AG10803 (cell line): ENCODE data around the genes SLC35D1 and WLS.

DNA sequence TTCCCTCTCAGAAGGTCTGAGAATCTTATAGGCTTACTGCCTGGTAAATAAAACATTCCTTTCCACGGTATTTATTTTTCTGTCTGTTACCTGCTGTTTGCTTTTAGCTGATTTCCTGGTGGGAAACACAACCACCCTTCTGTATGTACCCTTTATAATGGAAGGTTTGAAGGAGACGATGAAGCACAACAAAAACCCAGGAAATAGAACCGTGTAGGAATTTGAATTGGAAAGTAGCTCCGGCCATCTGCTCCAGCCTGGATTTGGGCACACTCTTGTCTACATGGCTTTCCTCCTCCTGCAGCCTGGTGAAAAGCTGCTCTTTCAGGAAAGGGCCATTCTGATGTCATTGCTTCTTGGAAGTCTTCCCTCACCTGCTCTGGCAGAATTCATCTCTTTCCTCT lies 2.5 kb downstream of the AK4 start:
- RRBS = no CpG with 5 or more reads among the region's 4 CpGs

DNA sequence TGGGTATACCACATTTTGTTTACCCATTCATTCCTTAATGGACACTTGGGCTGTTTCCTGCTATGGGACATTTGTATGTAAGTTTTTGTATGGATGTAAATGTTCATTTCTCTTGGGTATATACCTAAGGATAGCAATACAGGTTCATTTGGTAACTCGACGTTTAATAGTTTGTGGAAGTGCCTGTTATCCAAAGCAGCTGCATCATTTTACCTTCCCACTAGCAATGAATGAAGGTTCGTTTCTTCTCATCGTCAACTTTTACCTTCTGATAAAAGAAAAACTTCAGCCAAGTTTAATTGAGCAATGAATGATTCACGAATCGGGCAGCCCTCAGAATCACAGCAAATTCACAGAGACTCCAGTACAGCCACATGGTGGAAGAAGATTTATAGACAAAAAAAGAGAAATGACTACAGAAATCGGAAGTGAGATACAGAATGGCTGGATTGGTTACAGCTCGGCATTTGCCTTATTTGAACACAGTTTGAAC lies 15.0 kb downstream of the AK4 start:
- RRBS = no CpG with 5 or more reads among the region's 8 CpGs

GRCh38 chr1:65292992-65293481 lies 16.3 kb upstream of the DNAJC6 start:
- RRBS = no CpG with 5 or more reads among the region's 1 CpG

- RRBS = no CpG with 5 or more reads among the region's 3 CpGs
Measured at GRCh38 chr1:66250436-66250932, 283.5 kb upstream of the SGIP1 start.

- RRBS = no CpG with 5 or more reads among the region's 7 CpGs
Measured at GRCh38 chr1:66350016-66350731, 183.8 kb upstream of the SGIP1 start.

- RRBS = no CpG with 5 or more reads among the region's 2 CpGs
Measured at GRCh38 chr1:66564129-66564431, 30.1 kb downstream of the SGIP1 start.

- RRBS = no CpG with 5 or more reads among the region's 3 CpGs
Measured at GRCh38 chr1:66758025-66758748, 5.9 kb downstream of the DYNLT5 start.

DNA sequence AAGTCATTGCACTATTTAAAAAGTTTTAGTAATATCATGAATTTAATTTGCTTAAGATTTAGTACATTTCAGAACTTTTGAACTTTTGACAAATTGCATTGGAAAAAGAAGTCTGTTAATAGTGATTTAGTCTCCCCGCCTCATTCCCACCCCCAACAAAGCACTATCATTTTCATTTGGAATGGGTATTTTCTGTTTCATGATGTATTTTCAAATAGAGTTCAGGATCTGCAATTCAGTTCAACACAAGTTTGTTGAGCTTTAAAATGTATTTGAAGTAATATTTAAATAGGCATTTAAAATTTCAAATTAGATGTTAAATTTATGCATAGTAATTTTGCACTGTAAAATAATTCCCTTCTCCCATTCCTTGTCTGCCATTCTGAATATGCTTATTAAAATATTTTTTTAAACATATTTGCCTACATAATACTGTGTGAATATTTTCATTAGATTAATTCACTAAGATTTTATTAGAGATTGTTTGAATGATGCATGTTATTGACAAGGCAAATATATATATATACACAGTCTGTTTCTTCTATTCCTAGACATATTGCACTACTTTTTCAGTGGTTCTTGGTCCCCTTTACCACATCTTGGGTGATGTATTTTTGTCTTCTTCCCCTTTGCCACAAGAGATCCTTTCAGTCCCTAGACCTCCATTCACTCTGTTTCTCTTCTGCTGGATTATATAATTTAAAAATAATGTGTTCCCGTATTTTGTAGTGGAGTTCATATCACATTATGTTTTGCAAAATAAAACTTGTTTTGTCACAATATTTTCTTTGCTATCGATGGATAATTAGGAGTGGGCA lies 62.7 kb downstream of the MIER1 start:
- RRBS = no CpG with 5 or more reads among the region's 3 CpGs

- RRBS = 1% methylated on average over 23 of the region's 88 CpGs
Measured at GRCh38 chr1:67053279-67054269, at the start of gene SLC35D1. SLC35D1 (minus strand) TSS chr1:67054148.

- RRBS = no CpG with 5 or more reads among the region's 2 CpGs
Measured at GRCh38 chr1:67427463-67427836, 2.8 kb downstream of the SERBP1 start.

- RRBS = no CpG with 5 or more reads among the region's 22 CpGs
Measured at GRCh38 chr1:67430984-67431379, 780 bp upstream of the SERBP1 start.

DNA sequence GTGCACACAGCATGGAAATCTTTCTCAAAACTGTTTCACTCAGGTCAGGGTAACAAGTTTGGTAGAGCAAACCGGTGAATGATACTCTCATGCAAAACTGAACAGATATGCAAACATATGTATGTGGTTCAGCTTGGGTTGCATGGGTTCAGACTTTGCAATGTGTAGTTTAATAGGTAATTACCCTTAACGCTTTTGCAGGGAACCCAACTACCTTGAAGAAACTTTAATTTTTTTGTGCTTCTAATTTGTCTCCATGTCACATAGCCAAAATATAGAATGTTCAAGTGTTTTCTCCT lies 2.2 kb downstream of the GADD45A start:
- RRBS = no CpG with 5 or more reads among the region's 2 CpGs

GRCh38 chr1:67687595-67688698 lies 2.9 kb downstream of the GADD45A start:
- RRBS = no CpG with 5 or more reads among the region's 8 CpGs

DNA sequence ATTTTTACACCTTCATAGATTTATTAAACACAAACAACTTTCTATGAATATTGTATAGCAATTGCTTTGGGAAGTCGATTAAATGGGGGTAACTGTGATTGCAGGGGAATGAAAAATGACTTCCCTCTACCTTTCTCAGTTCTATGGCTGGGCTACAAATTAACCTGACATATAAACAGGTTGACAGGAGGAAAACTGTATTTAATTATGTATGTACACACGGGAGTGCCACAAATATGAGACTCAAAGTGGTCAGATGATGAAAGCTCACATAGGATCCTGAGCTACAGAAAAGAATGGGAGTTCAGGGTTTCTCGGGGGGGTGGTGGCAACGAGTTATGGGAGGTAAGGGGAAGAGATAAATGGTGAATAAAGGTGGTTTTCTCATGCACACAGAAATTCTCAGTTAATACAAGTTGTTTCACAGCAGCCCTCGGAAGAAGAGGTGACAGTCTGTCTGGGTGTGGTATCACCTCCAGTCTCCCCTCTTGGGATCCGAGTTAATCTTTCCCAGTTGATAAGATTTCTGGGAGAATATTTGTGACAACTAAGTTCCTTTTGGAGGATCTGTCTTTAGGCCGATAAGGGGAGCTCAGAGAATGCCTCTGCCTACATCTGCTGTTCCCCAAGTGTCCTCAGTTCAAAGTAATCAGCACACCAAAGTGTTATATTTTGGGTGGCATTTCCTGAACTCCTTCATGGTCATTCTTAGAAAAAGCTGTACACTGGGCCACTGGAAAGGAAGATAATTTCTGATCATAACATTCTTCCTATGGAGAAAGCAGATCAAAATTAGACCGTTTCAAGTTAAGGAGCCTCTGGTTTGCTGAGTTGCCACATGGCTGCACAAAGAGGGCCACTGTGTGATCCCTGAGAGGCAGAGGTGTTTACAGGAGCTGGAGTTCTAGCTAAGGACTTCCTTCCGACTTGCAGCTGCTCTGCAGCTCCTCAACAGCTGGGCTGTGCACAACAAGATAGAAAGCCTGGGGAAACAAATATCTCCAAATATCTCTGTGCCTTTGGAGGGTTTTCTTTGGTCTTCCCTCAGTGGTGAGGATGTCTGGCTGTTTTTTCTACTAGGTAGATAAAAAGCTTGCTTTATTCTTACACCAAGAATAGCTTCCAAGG lies 26.5 kb downstream of the GADD45A start:
- RRBS = no CpG with 5 or more reads among the region's 9 CpGs

- RRBS = no CpG with 5 or more reads among the region's 2 CpGs
Measured at GRCh38 chr1:67743386-67743843, 58.4 kb downstream of the GADD45A start.

DNA sequence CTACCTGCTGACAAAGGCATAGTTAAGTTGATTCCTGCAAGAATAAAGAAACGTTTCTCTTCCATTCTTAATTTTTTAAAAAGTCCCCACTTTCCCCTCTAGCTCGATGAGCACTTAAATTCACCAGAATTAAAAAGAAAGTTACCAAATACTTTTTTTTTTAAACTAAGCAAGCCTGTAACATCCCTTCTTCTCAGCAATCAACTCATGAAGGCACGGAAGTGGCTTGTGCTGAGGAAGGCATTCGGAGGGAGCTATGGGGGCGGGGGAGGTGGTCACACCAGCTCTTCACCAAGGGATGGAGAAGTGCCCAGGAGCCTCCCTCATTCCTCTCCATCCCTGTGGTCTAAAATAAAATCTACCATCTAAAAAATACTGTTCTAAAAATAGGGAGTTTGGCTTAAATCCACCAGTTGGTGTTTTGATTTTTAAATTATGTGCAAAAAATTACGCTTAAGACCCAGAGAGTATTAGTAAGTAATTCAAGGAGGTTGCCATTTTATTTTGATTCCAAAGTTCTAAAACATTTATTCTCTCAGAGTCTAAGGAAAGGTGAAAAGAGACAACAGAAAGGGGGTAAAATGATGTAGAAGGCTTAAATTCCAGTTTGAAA lies 61.4 kb downstream of the GADD45A start:
- RRBS = no CpG with 5 or more reads among the region's 6 CpGs

DNA sequence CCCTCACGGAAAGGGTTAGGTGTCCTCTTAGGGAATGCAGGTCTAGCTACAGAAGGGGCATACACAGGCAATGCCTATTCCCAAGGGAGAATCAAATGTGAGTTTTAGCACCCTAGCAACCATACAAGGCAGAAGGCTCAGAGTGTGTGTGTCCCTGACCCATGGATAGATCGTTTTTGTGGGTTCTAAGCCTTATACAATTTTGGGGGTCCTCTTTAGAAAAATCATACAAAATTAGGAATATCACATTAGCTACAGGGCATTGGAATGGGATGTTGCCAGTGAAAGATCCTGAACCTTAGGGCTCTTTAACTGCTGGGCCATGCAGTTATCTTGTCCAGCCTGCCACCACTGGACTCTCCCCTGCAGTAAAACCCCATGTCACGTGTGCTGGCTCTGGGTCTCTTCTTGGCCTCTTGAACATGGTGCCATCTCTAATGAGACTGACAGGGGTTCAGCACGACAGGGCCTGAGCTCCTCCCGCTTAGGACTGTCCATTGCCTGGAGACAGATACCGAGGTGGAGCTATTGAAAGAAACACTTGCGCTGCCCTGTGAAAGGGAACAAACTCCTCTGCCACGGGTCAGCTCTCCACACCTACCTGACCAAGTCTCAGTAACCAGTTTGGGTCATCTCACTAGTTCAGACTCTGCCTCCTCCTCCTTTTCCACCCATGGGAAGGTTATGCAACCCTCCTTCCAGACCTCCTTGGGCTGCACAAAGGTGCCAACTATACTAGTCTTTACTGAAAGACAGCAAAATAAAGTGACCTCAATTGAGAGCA lies 66.2 kb downstream of the GNG12 start:
- RRBS = no CpG with 5 or more reads among the region's 8 CpGs

GRCh38 chr1:67777565-67778034 lies 55.7 kb downstream of the GNG12 start:
- RRBS = no CpG with 5 or more reads among the region's 4 CpGs

DNA sequence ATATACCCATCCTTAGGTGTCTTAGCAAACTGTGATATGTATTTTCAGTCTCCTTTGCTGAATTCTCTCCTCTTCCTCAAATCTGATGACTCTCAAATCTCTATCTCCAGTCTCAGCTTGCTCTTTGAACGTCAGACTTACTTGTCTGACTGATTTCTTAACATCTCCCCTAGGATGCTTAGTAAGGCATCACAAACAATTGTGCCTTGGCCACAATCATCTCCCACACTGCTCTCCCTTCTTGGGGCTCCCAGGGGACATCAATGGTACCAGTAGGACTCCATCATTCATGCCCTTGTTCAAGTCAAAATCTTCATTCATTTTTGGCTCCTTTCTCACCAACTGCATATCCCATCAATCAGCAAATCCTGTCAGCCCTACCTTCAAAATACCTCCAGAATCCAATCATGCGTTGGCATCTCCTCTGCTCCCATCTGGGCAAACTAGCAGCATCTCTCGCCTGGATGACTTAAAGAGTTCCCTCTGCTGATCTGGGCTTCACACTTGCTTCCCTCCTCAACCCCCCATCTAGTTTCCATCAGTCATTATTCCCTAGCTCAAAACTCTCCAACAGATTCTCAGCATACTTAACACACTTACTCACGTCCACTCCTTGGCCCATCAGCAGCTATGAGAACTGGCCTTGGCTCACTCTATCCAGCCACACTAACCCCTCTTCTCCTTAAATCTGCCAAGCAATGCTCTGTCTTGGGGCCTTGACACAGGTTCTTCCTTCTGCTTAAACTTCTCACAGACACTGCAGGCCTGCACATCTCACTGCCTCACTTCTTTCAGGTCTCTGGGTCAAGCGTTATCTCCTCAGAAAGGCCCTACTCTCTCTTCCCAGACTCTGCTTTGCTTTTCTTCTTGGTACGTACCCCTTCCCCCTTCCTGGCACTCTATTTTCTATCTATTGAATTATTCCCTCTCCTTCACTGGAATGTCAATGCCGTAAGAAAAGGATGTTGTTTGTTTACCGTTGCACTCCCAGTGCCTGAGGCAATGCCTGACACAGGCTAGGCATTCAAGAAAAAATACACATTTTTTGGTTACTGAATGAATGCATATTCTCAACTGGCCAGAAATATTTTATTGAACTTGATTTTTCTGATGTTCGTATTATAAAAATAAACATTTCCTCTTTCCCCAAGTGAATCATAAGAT lies 41.6 kb downstream of the GNG12 start:
- RRBS = no CpG with 5 or more reads among the region's 9 CpGs

DNA sequence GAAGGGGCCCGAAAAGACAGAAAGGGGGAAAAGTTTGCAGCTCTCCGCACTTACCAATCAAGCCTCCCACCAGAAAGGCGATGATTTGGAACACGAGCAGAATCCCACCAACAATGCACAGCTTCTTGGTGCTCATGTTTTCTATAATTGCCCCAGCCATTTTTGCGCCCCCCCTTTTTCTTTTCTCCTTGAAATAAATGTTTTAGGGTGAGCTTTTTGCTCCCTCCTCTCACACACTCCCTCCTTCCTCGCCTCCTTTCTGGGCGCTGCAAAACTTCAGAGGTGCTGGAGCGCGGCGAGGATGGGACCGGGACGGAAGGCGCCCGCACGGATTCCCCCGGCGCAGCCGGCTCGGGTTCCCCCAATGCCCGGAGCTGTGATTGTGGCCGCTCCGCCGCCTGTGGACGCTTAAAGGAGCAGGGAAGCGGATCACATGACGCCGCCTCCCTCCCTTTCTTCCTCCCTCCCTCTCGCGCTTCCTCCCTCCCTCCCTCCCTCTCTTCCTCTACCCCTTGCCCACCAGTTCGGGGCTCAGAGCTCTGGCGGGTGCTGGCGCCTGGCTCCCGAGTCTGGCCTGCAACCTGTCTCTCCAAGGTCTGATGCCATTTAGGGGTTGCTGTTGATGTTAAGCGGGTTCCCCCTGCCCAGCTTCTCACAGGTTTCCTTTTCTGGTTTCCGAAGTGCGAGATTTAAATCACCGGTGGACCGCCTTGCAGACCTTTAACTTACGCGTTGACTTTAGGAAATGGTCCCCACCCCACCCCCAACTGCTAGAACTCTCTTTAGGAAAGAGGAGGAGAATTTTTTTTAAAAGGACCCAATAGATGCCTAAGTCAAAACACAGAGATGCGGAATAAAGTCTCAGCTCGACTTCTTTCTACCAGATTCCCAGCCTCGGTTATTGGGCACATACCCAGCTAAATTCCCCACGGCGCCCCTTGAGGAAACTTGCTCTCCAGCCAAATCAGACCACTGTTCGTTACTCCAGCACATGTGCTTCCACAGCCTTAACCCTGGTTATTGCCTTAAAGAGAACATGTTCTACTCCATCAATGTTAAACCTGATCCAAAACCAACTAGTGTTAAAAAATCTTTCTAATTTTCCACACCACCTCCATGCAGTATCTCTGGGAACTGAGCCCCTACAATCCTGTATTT lies at the start of gene WLS:
Gene WLS, minus strand, starts transcription at position 384 of the 1,158 bp plus-strand sequence.
- RRBS = no CpG with 5 or more reads among the region's 46 CpGs